ENCODE measurements around the genes PSMA7 and GATA5.

GRCh38 chr20:61492644-61493181 is 240.7 kb downstream of the CDH4 start:
- PRO-cap = no peak
CAGE:
- cytosol, long polyA plus RNA = no peak
- long polyA plus RNA = no peak
- nucleus, long polyA plus RNA = no peak

- PRO-cap = no peak
CAGE:
- cytosol, long polyA plus RNA = no peak
- long polyA plus RNA = no peak
- nucleus, long polyA plus RNA = no peak
Observed at GRCh38 chr20:61648576-61648904, 396.5 kb downstream of the CDH4 start.

- PRO-cap = no peak
CAGE:
- cytosol, long polyA plus RNA = no peak
- long polyA plus RNA = no peak
- nucleus, long polyA plus RNA = no peak
Observed at GRCh38 chr20:62040152-62040687, 25.5 kb downstream of the TAF4 start.

DNA sequence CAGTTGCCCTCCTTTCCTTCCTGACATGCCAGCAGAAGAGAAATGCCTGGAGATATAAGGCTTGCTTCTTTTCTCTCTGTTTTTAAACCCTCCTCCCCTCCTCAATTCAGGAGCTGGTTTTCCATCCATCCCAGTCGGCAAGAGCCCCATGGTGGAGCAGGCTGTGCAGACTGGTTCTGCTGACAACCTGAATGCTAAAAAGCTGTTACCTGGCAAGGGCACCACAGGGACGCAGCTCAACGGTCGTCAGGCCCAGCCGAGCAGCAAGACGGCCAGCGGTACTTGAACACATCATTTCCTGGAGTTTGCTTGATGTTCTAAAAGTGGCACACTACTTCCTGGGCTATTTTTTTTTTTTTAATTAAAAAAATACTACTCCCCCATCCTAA is 7.4 kb downstream of the LSM14B start:
- PRO-cap = no peak
CAGE:
- cytosol, long polyA plus RNA = no peak
- long polyA plus RNA = no peak
- nucleus, long polyA plus RNA = no peak

DNA sequence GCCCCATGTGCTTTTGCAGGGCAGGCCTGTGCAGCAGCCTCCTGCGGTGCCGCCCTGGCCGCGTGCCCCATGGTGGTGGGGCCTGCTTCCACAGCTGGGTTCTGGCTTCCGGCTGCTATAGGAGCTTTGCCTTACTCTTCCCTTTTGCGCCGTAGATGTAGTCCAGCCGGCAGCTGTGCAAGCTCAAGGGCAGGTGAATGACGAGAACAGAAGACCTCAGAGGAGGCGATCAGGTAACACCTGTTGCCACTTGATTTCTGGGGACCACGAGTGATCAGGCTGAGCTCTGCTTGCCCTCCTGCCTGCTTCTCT is 7.7 kb downstream of the LSM14B start:
- PRO-cap = no peak
CAGE:
- cytosol, long polyA plus RNA = no peak
- long polyA plus RNA = no peak
- nucleus, long polyA plus RNA = no peak

DNA sequence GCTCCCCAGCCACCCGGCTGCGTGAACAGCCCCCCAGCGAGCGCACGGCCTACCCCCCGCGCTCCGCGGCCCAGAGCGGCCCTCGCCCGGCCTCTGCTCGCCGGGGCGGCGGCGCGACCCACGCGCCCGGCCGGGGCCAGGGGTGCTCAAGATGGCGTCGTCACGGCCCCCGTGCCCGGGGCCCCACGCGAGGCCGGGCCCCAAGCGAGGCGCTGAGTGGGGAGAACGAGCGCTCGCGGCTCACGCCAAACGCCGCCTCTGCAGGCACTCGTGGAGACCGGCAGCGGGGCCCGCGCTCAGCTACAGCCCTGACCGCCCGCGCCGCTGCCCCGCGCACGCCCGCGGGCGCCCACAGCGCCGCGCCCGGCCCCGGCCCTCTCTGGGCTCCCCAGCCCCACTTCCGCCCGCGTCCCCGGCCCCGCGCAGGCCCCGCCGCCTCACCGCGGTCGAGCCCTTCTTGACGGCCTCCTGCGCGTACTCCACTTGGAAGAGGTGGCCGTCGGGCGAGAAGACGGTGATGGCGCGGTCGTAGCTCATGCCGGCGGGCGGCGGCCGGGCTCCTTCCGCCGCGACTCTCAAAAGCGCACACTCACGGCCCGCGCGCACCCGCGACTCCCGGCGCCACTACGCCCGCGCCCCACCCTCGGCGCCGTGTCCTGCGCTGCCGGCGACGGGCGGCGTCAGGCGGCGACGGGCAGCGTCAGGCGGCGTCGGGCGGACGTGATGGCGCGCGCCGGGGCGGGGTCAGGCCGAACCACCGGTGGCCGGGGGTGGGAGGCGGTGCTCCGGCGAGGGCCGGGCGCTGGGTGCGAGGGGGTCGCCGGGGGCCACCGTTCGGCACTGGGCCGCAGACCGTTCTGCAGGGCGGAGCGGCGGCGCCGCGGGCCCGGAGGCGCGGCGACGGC is at the start of gene PSMA7:
Gene PSMA7 (minus strand): TSS at position 628 of the 905 bp plus-strand sequence.
- PRO-cap = bidirectional peak, plus-strand start outside the sequence, minus-strand start at position 597 of the sequence
CAGE:
- cytosol, long polyA plus RNA = start-site peak on the minus strand centred at position 609 of the sequence, 111 bp wide, 1,462 and 765 reads in 2 replicates
- long polyA plus RNA = start-site peak on the minus strand centred at position 592 of the sequence, 85 bp wide, 933 and 452 reads in 2 replicates
- nucleus, long polyA plus RNA = start-site peak on the minus strand centred at position 607 of the sequence, 115 bp wide, 637 and 890 reads in 2 replicates

GRCh38 chr20:62151916-62152840 is 8.6 kb downstream of the SS18L1 start:
- PRO-cap = no peak
CAGE:
- cytosol, long polyA plus RNA = no peak
- long polyA plus RNA = no peak
- nucleus, long polyA plus RNA = no peak

- PRO-cap = no peak
CAGE:
- cytosol, long polyA plus RNA = no peak
- long polyA plus RNA = no peak
- nucleus, long polyA plus RNA = no peak
Observed at GRCh38 chr20:62241677-62242114, 3.4 kb downstream of the OSBPL2 start.

GRCh38 chr20:62246791-62247333 is 8.5 kb downstream of the OSBPL2 start:
- PRO-cap = bidirectional peak, plus-strand start at chr20:62247130, minus-strand start at chr20:62246856
CAGE:
- cytosol, long polyA plus RNA = no peak
- long polyA plus RNA = no peak
- nucleus, long polyA plus RNA = no peak

DNA sequence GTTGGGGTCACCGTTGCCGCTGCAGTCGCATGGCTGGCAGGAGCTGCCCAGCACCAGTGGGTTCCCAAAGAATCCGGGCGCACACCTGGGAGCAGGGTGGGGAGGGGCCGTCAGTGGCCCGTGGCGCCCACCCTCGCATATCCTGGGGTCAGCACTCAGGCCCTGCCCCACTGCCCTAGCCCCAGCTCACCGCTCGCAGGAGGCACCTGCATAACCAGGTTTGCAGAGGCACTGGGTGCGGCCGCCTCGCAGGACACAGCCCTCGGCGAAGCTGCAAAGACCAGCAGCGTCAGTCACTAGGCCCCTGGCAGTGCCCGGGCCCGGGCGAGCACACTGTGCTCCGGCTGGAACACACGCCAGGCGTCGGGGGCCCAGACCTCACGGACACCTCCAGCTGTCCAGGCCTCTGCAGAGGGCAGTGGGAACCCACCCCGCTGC is 20.8 kb downstream of the ADRM1 start:
- PRO-cap = no peak
CAGE:
- cytosol, long polyA plus RNA = no peak
- long polyA plus RNA = no peak
- nucleus, long polyA plus RNA = no peak

GRCh38 chr20:62358101-62358945 is 8.8 kb downstream of the LAMA5 start:
- PRO-cap = bidirectional peak, plus-strand start at chr20:62358563, minus-strand start at chr20:62358402
CAGE:
- cytosol, long polyA plus RNA = no peak
- long polyA plus RNA = no peak
- nucleus, long polyA plus RNA = no peak

DNA sequence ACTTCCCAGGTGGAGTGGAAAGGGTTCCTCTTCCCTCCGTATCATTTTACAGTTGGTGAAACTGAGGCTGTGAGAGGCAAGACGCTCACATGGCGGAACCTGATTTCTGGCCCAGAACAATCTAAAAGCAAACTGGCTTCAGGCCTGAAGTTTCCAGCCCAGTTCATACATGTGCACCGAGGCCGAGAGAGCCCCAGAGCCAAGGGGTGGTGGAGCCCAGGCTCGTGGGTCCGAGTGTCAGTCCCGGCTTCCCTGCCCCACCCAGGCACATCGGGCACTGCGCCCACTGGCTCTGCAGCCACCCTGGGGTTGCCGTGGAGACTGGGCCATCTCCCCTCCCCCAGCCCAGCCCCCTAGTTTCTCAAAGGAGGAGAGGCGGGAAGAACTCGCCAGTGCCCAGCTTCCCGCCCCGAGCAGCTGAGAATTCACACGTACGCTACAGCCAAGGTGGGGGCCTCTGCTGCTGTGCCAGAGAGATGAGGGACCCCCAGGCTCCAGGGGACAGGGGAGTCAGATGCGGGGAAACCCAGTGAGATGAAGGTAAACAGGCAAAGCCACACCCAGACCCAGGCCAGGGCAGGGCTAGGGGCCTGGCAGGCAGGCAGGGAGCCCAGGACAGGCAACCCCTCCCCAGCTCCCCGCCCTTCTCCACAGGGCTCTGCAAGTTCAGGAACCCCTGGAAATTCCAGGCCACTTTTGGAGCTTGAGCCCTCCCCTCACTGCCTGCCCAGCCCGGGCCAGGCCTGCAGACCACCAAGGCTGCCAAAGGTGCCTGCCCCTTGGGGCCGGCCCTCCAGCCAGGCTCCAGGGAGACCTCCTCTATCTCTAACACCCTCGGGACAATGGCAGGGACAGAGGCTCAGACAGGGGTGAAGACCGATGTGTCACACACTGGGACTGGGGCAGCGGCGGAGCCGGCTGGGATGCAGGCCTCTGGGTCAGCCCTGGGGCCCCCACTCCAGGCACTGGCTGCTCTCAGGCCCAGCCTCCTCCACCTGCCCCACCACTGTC is 6.1 kb downstream of the LAMA5 start:
- PRO-cap = no peak
CAGE:
- cytosol, long polyA plus RNA = no peak
- long polyA plus RNA = no peak
- nucleus, long polyA plus RNA = start-site peak on the minus strand centred at position 534 of the sequence, 62 bp wide, 5 and 13 reads in 2 replicates

GRCh38 chr20:62365662-62366281 is 1.3 kb downstream of the LAMA5 start:
- PRO-cap = no peak
CAGE:
- cytosol, long polyA plus RNA = no peak
- long polyA plus RNA = no peak
- nucleus, long polyA plus RNA = no peak

DNA sequence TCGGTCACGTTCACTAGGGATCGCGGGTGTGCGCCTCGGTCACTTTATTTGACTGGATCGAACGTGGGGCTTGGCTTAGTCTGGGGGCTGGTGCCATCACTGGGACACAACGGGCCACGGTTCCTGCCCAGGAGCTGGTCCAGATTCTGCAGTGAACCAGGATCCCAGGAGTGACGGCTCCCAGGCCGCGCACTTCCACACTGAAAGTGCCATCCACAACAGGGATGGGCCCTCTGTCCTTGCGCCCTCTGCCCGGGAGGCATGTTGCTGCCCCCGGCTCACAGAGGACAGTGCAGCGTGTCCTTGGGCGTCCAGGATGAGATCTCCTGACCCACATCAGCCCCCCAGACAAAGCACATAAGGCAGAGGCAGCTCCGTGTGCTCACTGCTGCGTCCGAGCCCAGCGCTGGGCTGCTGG is 6.7 kb upstream of the LAMA5 start:
- PRO-cap = no peak
CAGE:
- cytosol, long polyA plus RNA = no peak
- long polyA plus RNA = no peak
- nucleus, long polyA plus RNA = no peak

DNA sequence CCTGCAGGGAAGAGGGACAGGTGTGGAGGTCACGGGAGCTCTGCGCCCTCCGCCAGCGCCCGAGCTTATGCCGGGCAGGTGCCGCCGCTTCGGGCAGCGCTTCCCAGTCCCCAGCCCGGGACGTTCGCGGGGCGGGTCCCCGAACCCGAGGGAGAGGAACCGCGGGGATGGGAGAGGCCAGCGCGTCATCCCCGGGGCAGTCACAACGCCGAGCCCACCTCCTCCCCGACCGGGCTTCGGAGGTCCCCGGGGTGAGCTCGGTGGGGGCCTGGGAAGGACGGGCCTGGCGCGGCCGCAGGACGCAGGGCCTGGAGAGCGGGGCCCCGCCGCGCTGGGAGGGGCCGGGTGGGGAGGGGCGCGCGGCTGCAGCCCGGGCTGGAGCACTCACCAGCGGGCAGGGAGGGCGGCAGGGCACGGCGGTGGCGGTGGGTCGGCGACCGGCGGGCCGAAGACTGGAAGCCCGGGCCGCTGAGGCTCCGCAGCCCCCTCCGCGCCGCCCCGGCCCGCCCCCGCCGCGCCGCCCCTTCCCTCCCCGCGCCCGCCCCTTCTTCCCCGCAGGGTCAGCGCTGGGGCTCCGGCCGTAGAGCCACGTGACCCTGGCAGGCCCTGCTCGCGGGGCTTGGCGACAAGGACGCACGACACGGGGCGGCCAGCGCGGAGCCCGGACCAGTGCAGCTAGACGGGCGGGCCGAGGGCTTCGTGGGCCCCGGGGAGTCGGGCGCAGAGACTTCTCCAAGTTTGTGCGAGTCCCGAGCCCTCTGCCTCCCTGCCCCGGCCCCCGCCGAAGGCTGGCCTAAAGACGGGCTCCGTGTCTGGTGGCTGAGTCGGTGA is at the start of gene GATA5:
Gene GATA5 (minus strand): TSS at position 454 of the 831 bp plus-strand sequence.
- PRO-cap = no peak
CAGE:
- cytosol, long polyA plus RNA = no peak
- long polyA plus RNA = no peak
- nucleus, long polyA plus RNA = no peak

GRCh38 chr20:62517015-62517492 is 41.3 kb upstream of the GATA5 start:
- PRO-cap = no peak
CAGE:
- cytosol, long polyA plus RNA = no peak
- long polyA plus RNA = no peak
- nucleus, long polyA plus RNA = no peak

GRCh38 chr20:62577701-62577957 is 64.7 kb upstream of the SLCO4A1 start:
- PRO-cap = no peak
CAGE:
- cytosol, long polyA plus RNA = no peak
- long polyA plus RNA = no peak
- nucleus, long polyA plus RNA = no peak

GRCh38 chr20:62595281-62596281 is 46.7 kb upstream of the SLCO4A1 start:
- PRO-cap = no peak
CAGE:
- cytosol, long polyA plus RNA = no peak
- long polyA plus RNA = no peak
- nucleus, long polyA plus RNA = no peak

GRCh38 chr20:62648528-62649384 is 6.5 kb downstream of the SLCO4A1 start:
- PRO-cap = no peak
CAGE:
- cytosol, long polyA plus RNA = no peak
- long polyA plus RNA = no peak
- nucleus, long polyA plus RNA = no peak

DNA sequence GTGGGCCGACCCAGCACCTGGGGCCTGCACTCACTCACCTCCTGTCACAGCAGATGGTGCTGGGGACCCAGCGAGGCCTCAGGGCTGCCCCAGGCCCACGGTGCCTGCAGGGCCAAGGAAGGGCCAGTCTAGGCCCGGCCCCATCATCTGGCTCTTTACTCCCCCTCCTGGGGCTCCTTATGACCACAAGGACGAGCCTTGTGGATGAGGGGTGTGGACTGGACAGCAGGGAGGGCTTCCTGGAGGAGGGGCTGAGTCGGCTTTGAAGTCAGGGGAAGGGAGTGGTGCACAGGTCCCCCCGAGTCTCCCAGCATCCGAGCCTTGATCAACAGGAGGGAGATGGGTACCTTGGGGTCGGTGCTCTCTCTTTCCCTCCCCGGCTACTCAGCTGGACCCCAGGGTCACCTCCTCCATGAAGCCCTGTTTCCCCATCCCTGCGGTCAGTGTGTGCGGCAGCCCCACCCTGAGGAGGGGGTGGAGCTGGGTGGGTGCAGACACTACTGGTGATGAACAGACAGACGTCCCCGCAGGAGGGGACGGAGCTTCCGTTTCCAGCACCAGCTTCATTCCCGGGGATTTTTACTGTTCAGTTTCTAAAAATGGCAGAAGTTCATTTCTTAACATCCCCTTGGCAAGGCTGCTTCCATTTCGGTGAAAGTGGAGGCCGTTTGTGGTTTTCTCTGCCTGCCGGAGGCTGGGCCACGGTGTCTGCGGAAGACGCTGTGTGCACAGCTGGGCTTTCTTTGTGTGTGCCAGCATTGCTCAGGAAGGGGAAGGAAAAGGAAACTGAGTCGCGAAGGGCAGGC is 19.5 kb downstream of the NTSR1 start:
- PRO-cap = no peak
CAGE:
- cytosol, long polyA plus RNA = no peak
- long polyA plus RNA = no peak
- nucleus, long polyA plus RNA = no peak